Anterior vena cava (tissue), 1 donor: ENCODE measurements around the gene SLC38A11.

DNA sequence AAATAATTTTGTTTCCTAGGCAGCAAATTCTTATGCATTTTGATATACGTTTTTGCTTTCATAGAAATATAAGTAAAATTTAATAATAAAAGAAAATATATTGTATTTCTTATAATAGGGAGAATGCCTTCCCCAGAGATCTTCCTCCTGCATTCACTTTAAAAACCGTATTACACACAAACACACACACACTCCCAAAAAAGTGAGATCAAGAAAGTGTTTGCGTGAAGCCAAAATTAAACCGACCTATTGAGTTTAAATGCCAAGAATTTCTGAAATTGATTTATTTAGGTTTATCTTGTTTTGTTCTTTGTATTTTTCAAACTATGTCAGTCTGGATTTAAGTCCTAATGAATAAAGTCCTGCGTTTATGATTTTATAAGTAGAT is 21.5 kb downstream of the IFIH1 start:
- PRO-cap: no peak

DNA sequence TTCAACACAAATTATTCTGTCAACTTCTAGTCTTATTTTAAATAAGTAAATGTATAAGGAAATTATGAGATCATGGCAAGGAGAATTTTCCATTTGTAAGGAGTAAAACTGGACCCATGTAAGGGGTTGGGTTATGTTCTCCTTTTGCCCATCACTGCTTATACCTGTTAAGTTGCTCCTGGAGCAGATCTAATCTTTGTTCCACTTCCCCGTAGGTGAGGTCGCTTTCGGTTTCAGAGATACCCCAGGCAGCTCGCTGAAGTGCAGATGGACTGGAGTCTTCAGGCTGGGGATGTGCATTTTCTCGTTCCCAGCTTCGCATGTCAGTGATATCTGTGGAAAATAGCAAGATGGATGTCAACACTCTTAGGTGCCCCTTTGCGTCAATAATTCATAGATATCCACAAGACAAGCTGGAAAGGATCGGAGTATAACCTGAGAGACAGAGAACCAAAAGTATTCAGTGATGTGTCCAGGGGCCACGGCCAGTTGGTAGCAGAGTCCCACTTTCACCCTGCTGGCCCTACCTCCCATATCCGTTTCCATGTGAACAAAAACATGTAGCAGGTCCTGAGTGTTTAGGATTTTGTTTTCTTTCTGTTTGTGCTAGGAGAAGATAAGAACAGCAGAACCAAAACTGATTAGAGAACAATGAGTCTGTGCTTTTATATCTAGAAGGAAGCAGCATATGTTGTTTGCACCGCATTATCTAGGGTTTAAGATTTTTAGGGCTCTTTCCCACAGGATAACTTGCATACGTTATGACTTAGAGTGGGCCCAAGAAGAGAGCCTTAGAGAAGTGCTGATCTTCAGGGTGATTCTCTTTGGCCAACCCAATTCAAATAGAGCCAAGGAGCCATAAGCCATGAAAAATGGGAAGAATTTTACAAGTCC is 36.0 kb downstream of the GCA start:
- PRO-cap: no peak

DNA sequence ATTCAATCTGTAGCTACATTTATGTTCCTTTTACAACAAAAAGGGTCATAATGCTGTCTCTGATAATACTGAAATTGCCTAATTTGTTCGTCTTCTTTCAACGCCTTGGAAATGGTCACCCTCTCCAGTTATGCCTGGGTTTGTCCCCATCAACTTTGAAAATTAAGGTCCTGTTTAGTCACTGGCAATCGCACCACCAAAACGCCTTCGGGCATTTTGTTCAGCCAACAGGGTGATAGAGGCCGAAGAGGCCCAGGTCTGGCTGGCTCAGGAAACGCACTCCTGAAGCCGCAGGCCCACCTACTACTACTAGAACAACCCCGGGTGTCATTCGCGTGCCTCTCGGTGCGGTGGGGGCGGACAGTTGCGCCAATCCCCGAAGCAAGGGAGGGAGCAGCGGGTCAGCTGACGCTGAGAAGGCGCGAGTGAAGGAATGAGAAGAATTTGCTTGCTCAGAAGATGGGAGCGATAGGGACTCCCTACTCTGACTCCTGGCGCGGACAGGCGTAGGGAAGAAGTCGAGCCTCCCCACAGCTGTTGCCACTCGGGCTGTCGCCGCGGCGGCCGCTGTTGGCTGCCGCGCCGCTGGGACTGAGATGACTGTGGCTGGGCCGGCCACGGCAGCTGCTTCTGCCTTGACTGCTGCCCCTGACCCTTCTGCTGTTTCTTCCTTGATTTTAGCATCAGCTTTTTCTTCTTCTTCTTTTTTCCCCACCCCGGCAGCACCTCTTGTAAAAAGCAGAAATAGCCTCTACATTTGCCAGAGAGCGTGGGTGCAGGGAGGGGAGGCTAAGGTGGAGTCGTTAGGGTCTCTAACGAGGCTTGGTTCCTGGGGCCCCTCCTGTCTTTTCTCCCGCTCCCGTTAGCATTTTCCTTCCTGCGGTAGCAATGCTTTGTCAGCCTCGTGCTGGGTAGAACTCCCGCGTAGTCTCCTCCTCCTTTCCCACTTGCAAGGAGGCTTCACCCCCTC is 387.6 kb downstream of the FIGN start:
- PRO-cap: bidirectional peak, plus-strand start at position 455 of the sequence, minus-strand start at position 302 of the sequence

DNA sequence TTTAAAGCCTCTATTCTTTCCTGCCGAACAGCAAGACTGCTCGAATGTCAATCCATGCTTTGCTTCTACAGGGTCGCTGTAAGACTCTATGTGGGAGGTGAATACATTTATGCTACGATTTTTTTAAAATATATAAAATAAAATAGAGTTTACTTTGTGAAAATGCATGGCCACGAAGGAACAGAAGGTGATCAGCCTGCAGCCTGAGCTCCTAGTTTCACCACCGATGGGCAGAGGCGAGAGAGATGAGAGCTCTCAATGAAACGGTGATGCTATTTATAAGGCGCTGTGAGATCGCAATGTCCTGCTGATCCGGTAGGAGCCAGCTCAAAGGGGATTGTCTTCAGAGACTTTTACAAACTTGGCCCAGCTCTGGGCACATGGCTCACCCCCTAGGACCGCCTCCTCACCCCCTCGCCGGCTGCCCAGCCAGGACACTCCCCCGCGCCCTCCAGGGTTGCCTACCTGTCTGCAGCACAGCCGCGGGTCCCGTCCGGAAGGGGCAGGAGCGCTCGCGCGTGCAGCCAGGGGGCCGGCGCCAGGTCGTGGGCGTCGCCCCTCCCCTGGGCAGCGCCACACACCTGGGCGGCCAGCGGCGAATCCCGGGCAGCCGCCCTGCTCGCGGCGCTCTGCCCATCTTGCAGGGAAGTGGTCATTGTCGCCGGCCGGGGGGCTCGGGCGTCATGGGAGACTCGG is 480 bp downstream of the GRB14 start:
- PRO-cap: no peak

DNA sequence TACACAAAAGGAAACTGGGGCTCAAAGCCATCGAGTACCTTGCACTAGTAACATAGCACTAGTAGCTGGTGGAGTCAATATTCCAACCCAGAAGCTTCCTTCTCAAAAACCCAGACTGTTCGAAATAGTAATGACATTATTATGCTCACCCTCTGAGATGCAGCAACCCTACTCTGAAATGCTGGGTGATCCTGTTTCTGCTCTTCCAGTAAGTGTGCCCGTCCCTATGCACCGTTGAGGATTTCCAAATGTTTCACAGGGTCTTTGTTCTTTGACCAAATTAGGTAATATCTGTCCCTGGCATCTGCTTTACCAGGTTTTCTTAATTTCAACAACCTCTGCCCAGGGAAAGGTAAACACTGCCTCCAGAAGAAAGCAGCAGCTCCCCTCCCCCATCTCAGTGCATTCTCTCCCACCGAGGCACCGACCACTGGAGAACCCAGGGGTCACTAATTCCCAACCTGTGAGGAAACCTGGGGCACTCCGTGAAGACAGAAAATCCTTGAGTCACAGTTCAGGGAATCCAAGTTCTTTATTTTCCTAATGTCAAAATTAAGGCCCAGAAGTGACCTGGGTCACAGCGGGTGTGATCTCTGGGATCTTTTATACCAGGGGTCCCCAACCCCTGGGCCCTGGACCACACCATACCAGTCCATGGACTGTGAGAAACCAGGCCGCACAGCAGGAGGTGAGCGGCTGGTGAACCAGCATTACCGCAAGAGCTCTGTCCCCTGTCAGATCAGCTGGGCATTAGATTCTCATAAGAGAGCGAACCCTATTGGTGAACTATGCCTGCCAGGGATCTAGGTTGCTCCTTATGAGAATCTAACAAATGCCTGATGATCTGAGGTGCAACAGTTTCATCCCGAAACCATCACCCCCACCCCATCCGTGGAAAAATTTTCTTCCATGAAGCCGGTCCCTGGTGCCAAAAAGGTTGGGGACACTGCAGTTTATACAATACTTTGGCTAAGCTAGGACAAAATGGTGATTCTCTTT is 1.2 kb upstream of the GRB14 start:
- PRO-cap: no peak

DNA sequence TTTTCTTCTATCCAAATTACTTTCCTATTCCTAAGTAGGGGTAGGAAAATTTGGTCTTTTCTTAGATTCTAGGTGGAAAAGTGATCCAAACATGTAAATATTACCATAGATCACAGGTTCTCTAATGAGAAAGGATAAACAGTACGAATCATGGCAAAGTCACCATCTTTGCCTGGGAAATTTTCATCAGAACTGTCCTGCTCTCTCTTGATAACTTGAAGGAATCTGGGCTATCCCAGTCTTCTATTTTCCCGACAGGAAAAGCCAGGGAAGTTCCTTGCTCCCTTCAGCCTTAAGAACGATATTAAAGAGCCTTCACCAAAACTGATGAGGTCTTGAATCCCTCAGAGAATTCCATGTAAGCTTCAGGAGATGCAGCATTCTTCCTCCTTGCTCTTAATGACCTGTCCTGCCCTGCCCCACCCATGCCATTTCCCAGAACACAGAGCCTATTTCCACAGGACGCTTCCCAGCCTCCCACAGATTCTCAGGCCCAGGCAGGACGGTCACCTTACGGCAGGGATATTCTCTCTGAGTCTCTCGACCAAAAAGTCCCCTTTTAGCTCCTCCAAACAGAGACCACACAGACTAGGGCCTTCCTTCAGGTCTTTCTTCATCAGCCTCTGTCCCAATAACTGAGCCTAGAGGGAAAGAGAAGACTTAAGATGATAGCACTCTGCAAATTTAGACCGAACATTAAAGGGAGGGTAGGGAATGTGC is 62.3 kb downstream of the COBLL1 start:
- PRO-cap: no peak

DNA sequence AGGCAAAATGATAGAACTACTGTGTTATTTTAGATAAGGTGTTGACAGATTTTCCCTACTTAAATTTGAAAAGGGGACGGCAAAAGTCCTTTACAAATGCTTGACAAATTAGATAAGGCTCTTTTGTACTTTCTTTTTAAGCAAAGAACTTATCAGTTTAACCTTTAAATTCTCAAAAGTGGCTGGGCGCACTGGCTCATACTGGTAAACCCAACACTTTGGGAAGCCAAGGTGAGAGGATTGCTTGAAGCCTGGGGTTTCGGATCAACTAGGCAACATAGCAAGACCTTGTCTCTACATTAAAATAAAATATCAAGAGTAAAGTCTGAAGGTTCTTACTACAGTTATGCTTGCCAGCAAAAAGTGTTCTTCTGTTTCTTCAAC is 2.5 kb downstream of the COBLL1 start:
- PRO-cap: no peak

- PRO-cap: no peak
Measured at GRCh38 chr2:164843598-164844172, 2.1 kb upstream of the COBLL1 start.

- PRO-cap: no peak
Measured at GRCh38 chr2:164898241-164898841, 56.7 kb upstream of the COBLL1 start.

- PRO-cap: no peak
Measured at GRCh38 chr2:164954962-164955757, at the start of gene SLC38A11. TSS of gene SLC38A11 (minus strand) at chr2:164955525.

- PRO-cap: no peak
Measured at GRCh38 chr2:167186492-167186862, 106.3 kb upstream of the B3GALT1 start.

GRCh38 chr2:167186863-167187689 is 105.7 kb upstream of the B3GALT1 start:
- PRO-cap: no peak

- PRO-cap: no peak
Measured at GRCh38 chr2:167189584-167190291, 103.1 kb upstream of the B3GALT1 start.

GRCh38 chr2:167375641-167375903 is 82.8 kb downstream of the B3GALT1 start:
- PRO-cap: no peak

DNA sequence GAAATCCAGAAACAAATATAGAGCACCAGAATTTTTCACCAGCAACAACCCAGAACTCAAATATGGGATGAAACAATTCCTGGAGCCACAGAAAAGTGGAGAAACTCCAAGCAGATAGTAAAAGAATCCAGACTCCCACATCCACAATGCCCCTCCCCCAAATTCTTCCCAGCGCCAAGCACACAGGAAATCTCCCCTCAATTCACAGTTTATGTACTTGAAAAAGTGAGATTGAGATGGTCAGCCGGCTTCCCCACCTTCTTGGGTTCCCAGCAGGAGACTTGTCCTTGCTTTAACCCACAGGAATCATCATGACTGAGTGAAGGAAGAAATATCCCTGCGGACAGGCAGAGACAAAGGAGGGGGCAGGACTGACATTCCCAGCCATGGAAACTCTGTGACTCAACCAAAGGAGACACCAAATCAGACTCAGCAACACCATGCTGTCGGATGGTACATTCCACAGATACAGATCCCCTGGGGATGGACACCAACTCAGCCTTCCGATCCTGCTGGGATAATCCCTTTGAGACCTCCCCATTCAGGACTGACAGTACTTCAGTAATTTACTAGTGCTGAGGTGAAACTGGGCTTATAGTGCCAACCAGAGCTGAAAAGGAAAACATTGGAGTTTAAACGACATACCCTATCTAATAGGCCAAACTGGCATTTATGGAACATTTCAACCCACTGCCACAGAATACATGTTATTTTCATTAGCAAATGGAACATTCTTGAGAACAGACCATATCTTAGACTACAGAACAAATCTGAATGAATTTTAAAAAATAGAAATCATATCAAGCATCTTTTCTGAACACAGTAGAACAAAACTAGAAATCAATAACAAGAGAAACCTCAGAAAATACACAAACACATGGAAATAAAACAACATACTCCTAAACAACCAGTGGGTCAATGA is 113.8 kb downstream of the B3GALT1 start:
- PRO-cap: no peak

GRCh38 chr2:168190549-168191368 is 56.6 kb downstream of the STK39 start:
- PRO-cap: no peak

- PRO-cap: no peak
Measured at GRCh38 chr2:168248471-168248715, 998 bp upstream of the STK39 start.

DNA sequence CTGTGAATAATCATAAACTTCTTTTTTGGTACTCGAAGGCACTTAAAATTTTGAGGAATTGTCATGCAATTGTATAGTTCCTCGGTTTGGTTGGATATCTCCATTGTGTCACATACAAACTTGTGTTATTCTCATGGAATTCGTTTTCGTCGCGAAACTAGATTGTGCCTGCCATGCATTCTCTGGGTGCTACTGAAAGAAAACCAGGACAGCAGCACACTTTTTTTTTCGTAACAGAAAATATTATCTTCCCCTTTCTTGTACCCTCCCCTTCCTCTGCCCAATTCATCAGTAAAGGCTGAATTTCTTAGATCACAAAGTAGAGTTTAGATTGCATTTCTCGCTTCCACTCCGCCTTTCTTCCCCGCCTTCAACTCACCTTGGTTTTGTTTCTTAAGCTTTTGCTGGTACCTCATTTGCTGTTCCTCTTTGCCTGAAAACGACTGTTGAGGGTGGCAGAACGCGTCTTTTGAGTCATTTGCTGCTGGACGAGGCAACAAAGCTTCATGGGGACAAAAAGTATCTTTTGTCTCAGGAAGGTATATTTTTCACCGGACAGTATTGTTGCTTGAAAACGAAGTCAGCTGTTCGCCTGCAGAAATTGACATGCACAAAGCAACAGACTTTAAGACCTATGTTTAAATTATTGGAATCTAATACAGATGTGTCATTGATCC is 1.4 kb downstream of the CERS6 start:
- PRO-cap: no peak

GRCh38 chr2:168489862-168490407 is 33.9 kb downstream of the CERS6 start:
- PRO-cap: no peak

DNA sequence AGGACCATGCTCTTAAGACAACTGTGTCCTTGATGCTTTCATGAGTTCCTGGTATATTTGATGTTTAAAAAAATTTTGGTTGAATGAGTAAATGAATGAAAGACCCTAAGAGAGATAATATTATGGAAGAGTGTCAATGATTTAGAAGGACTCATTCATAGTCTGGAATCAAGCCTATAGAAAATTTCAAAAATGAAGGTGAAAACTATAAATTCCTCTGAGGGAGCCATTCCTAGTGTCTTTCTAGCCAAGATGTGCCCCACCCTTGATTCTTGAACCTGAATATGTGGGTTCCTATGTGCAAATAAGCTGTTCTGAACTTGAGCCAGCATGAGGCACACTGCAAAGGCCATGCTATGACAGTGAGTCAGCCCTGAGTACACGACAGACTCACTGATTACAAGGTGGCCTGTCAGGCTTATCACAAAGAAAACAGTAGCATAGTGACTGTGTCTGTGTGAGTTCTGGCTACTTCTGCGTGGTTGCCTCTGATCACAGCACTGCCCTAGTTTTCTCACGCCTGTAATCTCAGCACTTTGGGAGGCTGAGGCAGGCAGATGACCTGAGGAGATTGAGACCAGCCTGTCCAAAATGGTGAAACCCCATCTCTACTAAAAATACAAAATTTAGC is 19.0 kb downstream of the ABCB11 start:
- PRO-cap: no peak